Measurements from ENCODE around the genes DSC1 and RNF125.

- PRO-cap: no peak
- RRBS: no CpG with 5 or more reads among the region's 4 CpGs
Measured at GRCh38 chr18:31030800-31031331, 11.7 kb downstream of the DSC3 start.

GRCh38 chr18:31162565-31163044, at the start of gene DSC1:
TSS of gene DSC1 (minus strand) at chr18:31162856.
- PRO-cap: no peak
- RRBS: no CpG with 5 or more reads among the region's 6 CpGs

- PRO-cap: no peak
- RRBS: no CpG with 5 or more reads among the region's 6 CpGs
Measured at GRCh38 chr18:31223503-31223803, 60.8 kb upstream of the DSC1 start.

DNA sequence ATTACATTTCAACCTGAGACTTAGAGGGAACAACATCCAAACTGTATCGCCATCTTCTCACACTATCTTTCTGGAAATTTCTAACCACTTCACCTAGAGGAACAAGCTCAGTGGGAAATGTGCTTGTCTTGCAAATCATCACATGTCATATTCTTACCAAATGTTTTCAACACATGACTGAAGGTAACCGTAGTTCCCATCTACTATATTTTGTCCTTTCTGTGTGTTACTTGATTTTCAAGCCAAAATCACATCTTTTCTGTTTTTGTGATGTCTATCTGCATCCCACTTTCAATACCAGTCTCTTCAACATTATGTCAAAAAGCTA, 66.5 kb upstream of the DSC1 start:
- PRO-cap: no peak
- RRBS: no CpG with 5 or more reads among the region's 2 CpGs

GRCh38 chr18:31233809-31234338, 71.2 kb upstream of the DSC1 start:
- PRO-cap: no peak
- RRBS: no CpG with 5 or more reads among the region's 3 CpGs

GRCh38 chr18:31243636-31244650, 74.0 kb upstream of the DSG1 start:
- PRO-cap: no peak
- RRBS: no CpG with 5 or more reads among the region's 13 CpGs

GRCh38 chr18:31397140-31397731, 20.7 kb downstream of the DSG4 start:
- PRO-cap: no peak
- RRBS: no CpG with 5 or more reads among the region's 3 CpGs

- PRO-cap: no peak
- RRBS: no CpG with 5 or more reads among the region's 10 CpGs
Measured at GRCh38 chr18:31499253-31499672, 1.3 kb downstream of the DSG2 start.

DNA sequence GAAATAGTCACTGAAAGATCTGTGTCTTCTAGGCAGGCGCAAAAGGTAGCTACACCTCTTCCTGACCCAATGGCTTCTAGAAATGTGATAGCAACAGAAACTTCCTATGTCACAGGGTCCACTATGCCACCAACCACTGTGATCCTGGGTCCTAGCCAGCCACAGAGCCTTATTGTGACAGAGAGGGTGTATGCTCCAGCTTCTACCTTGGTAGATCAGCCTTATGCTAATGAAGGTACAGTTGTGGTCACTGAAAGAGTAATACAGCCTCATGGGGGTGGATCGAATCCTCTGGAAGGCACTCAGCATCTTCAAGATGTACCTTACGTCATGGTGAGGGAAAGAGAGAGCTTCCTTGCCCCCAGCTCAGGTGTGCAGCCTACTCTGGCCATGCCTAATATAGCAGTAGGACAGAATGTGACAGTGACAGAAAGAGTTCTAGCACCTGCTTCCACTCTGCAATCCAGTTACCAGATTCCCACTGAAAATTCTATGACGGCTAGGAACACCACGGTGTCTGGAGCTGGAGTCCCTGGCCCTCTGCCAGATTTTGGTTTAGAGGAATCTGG, 45.5 kb upstream of the TTR start:
- PRO-cap: no peak
- RRBS: no CpG with 5 or more reads among the region's 5 CpGs

DNA sequence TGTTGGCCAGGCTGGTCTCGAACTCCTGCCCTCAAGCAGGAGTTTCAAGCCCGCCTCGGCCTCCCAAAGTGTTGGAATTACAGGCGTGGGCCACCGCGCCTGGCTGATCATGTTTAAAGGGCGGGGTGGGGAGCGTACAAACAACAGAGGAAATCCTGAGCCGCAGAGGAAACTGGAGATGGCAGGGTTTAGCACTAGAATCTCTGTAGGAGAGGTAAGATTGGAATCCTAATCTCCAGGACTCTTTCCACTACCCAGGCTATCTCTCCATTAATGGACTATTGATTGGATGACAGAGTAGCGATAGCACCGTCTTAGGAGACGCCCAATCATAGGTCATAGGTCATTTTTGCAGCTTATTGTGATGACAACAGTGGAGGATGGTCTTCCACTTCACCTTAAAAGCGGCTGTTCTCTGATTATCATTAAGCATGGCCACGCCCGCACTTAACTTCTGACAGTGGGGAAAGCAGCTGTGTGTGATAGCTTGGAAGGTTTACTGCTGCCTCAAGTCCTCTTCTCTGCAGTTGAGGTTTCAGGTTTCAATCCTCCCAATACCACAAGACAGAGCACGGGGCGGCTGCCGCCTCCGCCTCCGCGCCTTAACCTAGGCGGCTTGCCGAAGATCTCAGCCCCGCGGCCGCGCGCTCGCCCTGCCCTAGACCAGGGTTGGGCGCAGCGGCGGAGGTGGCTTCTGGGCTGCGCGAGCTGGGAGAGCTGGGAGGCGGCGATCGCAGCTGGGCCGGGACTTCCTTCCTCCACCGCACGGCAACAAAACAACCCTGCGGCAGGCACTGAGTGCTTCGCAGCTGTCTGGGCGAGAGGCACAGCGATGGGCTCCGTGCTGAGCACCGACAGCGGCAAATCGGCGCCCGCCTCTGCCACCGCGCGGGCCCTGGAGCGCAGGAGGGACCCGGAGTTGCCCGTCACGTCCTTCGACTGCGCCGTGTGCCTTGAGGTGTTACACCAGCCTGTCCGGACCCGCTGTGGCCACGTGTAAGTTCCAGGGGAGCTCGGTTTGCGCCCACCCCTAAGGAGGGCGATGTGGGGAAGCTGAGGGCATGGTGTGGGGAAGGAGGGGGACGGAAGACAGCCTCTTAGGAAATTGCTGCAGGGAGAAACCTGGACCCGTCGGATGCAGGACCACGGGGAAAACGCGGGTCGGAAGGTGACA, at the start of gene RNF125:
TSS of gene RNF125 (plus strand) at position 794 of the 1,174 bp plus-strand sequence.
- PRO-cap: bidirectional peak, plus-strand start at position 934 of the sequence, minus-strand start at position 776 of the sequence
- RRBS: 4% methylated on average over 7 of the region's 73 CpGs

DNA sequence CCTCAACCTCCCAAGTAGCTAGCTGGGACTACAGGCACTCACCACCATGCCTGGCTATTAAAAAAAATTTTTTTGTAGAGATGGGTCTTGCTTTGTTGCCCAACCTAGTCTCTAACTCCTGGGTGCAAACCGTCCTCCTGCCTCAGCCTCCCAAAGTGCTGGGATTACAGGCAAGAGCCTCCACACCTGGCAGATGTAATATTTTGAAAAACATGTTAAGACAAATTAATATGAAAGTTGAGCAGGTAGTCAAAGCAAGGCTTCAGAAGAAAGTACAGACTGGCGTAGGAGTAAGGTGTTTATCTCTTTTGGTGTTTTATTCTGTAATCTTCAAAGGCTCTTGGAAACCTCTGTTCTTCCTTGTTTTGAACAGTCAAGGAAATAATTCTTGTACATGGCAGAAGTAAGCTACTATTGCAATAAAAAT, 5.2 kb downstream of the RNF138 start:
- PRO-cap: no peak
- RRBS: no CpG with 5 or more reads among the region's 2 CpGs

DNA sequence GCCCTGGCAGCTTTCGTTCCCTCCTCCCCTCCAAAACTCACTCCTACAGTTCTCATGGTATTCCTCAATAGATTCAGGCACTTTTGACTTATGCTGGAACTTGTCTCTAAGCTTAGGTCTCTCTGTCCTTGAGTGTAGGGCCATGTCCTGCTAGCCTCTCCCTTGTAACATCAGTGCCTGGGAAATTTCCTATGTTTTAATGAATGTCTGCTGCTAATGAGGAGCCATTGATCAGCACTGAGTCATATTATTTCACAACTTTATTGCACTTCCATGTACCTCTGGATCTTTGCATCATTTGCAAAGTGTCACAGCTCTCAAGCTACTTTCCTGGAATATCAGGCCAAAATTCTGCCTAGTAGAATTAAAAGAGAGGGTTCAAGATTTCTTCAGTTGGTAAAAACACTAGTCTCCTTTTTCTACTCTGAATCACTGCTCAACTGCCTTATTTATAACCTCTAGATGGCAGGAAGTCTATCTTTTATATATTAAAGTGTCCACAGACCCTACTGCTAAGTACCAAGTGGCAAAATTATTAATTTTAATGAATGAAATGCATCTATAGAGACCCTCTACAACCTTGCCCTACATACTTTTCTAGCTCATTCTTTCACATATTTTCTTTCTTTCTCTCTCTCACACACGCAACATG, 102.4 kb downstream of the GAREM1 start:
- PRO-cap: no peak
- RRBS: no CpG with 5 or more reads among the region's 2 CpGs

DNA sequence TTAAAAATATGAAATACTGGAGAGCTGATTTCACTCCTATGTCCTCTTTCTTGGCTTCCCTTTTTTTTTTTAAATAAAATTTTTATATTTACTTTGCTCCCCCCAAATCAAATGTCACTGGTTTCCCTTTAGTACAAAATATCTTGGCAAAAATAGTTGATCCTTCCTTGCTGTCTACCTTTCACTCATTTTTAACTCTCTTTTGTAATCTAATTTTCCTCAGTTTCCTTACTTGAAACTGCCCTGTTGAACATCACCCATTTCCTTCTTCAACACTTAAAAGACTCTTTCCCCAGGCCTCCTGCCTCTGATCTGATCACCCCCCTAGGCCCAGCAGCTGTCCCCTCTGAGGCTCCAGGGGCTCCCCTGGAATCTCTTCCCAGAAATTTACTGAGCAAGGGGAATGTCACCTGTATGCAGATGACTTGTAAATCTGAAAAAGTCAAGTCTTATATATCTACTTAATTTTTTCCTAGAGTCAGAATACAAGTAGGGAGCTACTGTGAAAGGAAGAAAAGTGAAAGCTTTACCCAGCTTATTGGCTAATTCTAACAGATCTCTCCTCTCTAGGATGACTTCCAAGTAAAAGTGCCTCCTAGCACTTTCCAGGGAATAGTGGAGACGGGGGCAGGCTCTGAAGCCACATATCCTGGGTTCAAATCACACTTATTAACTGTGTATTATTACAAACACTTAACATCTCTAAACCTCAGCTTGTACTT, 85.4 kb downstream of the GAREM1 start:
- PRO-cap: no peak
- RRBS: no CpG with 5 or more reads among the region's 1 CpG

DNA sequence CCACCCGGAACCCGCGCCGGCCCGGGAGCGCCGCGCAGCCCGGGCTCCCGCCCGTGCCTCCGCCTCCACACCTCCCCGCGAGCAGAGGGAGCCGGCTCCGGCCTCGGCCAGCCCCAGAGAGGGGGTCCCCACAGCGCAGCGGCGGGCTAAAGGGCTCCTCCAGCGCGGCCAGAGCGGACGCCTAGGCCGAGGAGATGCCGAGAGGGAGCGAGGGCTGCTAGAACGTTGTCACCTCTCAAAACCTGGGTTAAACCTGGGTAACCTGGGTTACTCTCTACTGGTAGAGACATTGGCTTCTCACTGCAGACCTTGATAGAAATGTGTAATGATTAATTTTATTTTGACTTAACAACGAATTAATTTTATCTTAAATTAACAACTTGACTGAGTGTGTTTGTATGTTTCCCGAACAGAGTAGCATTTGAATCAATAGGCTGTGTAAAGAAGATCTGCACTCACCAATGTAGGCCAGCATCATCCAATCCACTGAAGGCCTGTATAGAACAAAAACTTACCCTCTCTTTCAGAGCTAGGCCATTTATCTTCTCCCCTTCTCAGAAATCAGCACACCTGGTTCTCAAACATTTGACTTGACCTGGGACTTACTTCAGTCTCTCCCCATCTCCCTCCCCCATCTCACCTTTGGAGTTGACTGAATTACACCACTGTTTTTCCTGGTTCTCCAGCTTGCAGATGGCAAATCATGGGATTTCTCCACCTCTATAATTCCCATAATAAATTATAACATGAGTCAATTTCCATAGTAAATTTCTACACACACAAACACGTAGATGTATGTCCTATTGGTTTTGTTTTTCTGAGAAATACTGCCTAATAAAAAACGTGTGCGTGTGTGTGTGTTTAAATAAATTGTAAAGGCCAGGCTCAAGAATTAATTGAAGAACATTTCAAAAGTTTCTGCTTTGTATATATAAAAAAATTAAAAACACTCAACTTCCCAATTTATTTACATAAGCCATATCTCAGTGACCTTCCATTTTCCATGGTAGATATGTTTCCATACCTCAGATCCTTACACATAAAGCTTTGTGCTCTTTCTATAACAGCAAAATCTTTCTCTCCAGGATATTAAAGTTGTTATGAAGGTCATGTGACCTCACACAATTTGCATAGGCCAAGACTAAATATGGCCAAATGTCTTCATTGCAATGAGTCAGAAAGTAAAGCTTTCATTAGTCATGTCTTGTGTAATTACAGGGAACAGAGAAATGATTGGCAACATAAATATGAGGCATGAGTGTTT, 243.0 kb downstream of the ASXL3 start:
- PRO-cap: no peak
- RRBS: no CpG with 5 or more reads among the region's 33 CpGs

DNA sequence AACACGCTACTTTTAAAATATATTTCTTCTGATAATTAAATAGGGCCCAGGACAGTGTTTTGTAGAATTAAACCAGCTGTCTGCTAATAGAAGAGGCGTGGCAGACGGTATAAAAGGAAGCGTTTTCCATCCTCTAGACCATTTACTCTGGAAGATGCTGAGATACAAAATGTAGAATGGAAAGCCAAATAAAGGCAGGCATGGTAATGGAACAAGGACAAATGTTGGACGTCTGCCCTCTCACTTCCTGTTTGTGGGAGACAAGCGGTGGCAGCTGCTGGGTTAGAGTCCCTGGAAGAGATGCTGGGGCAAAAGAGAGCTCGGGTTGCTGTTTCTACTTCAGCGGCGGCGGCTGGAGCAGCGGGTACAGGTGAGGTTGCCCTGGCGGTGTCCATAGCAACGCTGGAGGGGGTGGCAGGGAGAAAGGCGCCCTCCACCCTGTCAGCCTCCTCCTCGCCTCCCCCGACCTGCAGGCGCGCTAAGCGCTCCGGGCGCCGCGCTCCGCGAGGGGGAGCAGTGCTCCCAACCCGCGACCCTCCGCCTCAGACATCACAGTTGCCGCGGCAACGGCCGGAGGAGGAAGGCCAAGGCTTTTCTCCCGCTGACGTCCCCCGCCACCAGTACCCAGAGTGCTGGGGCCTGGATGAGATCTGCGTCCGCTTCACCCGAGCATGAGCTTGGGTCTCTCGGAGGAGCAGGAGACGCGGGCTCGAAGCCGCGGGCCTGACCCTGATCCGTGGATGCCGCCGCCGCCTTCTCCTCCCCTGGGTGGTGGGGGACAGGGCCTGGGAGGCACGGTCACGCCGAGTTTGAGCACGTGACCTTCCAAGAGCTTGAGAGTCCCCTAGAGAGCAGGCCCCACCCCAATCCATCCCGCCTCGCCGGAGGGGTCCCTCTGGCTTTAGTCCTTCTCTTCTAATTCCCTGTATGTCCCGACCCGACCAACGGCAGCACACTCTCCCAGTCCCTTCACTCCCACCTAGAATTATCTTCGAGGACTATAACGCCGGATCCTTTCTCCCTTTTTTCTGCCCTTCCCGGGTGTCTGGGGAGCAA, 65.6 kb downstream of the NOL4 start:
- PRO-cap: no peak
- RRBS: 97% methylated on average over 11 of the region's 62 CpGs

- PRO-cap: no peak
- RRBS: no CpG with 5 or more reads among the region's 4 CpGs
Measured at GRCh38 chr18:34593669-34594729, 116.1 kb upstream of the DTNA start.

DNA sequence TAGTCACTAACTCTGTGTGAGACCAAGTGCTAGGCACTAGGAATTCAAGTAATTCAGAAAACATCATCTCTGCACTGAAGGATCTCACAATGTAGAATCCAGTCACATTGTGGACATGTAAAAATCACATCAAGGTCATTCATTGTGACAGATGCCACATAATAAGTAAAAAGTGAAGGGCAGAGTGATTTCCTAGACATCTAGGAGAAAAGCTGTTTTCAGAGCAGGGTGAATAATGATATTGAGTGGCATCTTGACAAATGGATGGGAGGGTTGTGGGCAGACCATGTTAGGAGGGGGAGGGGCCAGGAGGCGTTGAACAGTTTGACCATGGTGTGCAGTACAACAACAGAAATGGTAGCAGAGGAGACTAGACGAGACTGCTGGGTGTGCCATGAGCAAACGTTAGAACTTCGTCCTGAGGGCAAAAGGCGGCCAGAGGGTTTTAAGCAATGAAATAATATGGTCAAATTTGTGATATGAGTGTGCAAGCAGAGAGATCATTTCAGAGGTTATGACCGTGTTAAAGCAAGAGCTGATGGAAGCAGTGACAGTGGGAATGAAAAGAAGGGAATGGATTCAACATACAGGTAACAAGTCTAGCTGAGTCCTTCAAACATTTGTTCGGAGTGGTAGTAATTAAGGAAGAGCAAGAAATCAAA, 93.9 kb downstream of the DTNA start:
- PRO-cap: no peak
- RRBS: no CpG with 5 or more reads among the region's 7 CpGs

GRCh38 chr18:35131629-35132453, 90.6 kb downstream of the MAPRE2 start:
- PRO-cap: no peak
- RRBS: no CpG with 5 or more reads among the region's 11 CpGs

DNA sequence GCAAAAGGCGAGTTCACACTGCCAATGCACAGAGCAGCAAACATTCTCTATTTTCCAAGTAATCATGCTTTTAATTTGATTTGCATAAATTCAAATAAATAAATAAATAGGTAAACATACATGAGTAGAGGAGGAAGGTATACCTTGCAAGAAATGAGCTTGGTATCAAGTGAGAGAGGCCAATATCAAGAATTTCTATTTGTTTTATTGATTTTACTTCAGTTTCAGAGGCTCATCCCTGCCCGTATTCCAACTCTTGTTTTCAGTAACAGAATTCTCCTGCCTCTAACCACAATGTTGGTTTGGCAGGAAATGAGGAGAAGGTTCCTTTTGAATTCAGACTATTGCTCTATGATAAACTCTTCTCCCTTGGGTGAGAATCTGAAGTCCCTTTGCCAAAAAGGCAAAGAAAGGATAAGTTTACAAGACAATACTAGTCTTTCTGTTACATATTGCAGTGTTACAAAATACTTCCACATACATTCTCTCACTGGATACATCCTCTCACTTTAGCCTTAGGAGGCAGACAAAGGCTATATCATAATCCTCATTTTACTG, 68.3 kb upstream of the ZNF397 start:
- PRO-cap: no peak
- RRBS: no CpG with 5 or more reads among the region's 2 CpGs

- PRO-cap: bidirectional peak, plus-strand start at chr18:35289890, minus-strand start at chr18:35289862
- RRBS: no CpG with 5 or more reads among the region's 15 CpGs
Measured at GRCh38 chr18:35289173-35290080, 602 bp downstream of the ZSCAN30 start.

Data from Caco-2 (cell line).